ENCODE measurements around a stretch of chr19.

- PRO-cap = no peak
Observed at GRCh38 chr19:9980578-9980921, 29.8 kb downstream of the COL5A3 start.

DNA sequence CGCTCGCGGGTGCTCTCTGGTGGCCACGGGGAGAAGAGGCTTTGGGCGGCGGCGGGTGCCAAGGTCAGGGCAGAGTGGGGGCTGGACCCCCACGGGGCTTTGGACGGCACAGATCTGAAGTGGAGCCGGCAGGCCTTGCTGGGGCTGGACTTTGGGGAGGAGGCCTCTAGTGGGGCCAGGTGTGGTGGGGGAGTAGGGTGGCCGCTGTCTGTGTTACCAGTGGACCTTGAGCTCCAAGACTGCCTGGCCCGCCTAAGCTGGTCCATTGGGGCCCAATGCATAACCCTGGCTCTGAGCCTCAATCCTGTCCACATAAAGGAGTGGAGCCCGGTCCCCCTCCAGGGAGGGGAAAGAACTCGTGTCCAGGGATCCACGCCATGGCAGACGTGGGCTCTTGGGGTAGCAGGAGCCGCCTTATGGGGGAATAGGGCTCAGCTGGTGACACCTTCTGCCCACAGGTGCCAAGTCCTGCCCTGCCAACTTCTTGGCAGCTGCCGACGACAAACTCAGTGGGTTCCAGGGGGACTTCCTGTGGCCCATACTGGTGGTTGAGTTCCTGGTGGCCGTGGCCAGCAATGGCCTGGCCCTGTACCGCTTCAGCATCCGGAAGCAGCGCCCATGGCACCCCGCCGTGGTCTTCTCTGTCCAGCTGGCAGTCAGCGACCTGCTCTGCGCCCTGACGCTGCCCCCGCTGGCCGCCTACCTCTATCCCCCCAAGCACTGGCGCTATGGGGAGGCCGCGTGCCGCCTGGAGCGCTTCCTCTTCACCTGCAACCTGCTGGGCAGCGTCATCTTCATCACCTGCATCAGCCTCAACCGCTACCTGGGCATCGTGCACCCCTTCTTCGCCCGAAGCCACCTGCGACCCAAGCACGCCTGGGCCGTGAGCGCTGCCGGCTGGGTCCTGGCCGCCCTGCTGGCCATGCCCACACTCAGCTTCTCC, 2.0 kb downstream of the P2RY11 start:
- PRO-cap = no peak

- PRO-cap = no peak
Observed at GRCh38 chr19:10142773-10143327, 23.2 kb upstream of the EIF3G start.

DNA sequence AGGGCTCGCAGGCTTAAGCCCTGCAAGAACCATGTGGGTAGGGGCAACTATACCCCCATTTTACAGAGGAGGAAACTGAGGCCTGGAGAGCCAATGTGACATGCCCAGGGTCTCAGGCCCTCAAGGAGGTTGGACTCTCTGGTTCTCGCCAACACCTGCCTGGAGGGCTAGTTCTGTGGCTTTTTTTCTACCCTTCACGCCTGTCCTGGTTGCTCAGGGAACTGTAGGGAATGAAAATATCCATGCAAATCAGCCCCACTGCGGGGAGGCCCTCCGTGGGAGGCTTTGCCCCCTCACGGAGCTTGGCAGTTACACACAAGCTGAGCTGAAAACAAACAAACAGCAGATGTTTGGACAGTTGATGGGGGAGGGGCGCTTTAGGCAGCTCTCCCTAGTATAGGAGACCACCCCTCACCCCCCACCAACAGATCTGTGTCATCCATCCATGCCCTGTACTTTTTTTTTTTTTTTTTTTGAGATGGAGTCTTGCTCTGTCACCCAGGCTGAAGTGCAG, 9.3 kb upstream of the MRPL4 start:
- PRO-cap = no peak

DNA sequence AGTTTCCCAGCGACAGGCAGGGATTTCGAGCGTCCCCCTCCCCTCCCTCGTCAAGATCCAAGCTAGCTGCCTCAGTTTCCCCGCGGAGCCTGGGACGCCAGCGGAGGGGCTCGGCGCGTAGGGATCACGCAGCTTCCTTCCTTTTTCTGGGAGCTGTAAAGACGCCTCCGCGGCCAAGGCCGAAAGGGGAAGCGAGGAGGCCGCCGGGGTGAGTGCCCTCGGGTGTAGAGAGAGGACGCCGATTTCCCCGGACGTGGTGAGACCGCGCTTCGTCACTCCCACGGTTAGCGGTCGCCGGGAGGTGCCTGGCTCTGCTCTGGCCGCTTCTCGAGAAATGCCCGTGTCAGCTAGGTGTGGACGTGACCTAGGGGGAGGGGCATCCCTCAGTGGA, 706 bp upstream of the ICAM1 start:
- PRO-cap = bidirectional peak, plus-strand start at position 183 of the sequence, minus-strand start at position 148 of the sequence

GRCh38 chr19:10290212-10290461, 385 bp downstream of the ICAM5 start:
- PRO-cap = no peak

GRCh38 chr19:10346348-10346950, 7.0 kb upstream of the ICAM3 start:
- PRO-cap = no peak

GRCh38 chr19:10517825-10518889, 910 bp upstream of the S1PR5 start:
- PRO-cap = no peak

DNA sequence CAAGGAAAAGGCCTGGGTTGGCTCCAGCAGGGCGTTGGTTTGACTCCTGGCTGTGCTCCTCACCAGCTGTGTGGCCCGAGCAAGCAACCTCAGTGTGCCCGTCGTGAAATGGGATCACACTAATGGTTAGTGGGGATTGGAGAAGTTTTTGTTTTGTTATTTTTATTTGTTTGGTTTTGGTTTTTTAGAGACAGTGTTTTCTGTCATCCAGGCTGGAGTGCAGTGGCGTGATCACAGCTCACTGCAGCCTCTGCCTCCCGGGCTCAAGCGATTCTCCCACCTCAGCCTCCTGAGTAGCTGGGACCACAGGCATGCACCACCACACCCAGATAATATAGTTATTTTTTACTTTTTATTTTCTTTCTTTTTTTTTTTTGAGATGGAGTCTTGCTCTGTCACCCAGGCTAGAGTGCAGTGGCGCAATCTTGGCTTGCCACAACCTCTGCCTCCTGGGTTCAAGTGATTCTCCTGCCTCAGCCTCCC, 12.4 kb upstream of the SLC44A2 start:
- PRO-cap = no peak

GRCh38 chr19:10653142-10653490, 1.0 kb upstream of the ILF3 start:
- PRO-cap = bidirectional peak, plus-strand start at chr19:10653382, minus-strand start at chr19:10653426

GRCh38 chr19:10653491-10654209, 496 bp upstream of the ILF3 start:
- PRO-cap = bidirectional peak, plus-strand start at chr19:10653850, minus-strand start at chr19:10653841

GRCh38 chr19:10655681-10656230, 1.6 kb downstream of the ILF3 start:
- PRO-cap = no peak

DNA sequence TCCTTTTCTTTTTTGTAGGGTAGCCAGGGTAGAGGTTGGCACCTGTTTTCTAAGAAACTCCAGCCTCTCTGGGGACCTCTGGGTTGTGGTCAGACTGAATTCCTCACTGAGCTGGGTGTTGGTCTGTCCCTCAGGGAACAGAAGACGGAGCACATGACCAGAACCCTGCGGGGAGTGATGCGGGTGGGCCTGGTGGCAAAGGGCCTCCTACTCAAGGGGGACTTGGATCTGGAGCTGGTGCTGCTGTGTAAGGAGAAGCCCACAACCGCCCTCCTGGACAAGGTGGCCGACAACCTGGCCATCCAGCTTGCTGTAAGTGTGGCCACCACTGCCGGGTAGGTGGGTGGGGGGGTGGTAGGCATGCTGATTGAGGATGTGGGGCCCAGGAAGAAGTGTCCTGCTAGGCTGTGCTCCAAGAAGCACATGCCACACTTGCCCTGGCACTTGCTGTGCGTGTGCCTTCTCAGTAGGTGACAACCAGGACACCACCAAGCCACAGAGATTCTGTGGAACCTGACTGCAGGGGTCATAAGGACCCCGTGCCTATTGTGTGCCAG, 17.2 kb downstream of the ILF3 start:
- PRO-cap = no peak

DNA sequence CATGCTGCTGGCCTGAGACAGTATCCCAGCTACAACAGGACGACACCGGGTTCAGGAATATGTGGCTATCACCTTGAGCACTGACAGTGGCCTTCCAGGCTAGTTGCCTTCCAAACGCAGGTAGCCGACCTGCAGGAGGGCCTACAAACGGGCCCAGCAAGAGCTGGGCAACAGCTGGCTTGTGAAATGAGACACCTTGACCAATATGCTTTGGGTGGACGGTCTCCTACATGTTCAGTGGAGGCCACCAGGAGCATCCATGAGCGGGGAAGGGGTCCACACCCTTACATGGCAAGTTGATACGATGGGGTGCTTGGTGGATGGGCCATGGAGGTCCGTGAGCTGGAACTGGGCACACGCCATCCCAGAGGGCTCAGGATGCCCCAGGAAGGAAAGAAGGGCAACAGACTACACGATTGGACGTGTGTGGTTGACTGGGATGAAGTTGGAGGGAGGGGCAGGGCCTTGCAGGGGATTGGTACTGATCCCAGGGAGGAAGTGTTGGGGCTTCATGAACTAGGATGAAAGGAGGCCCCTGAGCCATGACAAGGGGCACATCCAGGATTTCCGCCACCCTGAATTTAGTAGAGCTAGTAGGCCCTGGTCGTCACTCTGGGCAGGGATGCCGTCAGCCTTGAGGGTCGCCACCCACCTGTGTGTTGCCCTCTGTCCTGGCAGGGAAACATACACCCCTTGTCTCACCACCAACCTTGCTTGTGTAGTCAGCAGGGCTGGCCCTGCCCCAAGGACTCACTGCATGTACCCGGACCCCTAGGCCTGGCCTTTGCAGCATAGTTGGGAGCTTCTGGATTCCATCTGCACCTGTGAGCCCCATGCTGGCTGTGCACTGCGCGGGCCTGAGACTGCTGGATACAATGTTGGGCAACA, 9.6 kb upstream of the QTRT1 start:
- PRO-cap = no peak

GRCh38 chr19:10712546-10713515, 5.0 kb upstream of the DNM2 start:
- PRO-cap = no peak

DNA sequence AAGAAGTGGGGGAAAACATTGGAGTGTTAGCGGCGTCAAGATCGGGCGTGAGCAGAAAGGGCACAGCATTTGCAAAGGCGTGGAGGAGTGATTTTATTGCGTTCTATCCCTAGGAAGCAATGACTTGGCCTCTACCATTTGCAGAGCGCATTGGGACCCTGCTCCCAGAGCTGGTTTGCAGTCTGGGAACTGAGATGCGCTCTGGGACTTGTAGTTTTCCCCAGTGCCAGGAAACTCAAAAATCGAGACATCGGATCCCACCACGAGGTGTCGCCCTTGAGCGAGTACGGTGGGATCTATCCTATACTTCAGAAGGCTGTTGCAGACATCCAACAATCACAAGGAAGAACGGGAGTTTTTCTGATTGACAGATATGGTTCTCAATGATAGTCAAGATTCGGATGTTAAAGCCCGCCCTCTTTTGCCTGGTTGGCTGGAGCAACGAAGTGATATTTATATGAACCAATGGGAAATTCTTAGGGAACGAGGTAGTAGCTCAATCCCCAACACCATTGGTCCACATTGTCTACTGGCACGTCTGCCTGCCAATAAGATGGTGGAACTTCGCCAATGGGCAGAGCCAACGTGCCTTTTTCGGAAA, 552 bp upstream of the DNM2 start:
- PRO-cap = no peak

DNA sequence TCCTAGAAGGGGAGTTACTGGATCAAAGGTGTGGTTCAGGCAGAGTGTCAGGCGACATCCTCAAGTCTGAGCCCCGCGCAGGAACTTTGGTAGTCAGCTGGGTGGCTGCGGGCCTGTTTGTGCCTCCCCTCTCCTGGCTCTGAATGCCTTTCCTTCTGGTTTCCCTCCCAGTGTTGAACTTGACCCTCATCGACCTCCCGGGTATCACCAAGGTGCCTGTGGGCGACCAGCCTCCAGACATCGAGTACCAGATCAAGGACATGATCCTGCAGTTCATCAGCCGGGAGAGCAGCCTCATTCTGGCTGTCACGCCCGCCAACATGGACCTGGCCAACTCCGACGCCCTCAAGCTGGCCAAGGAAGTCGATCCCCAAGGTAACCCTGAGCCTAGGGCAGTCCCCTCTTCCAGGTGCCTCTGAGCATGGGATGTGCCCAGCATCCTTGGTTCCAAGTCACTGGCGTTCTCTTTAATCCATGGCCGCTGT, 57.7 kb downstream of the DNM2 start:
- PRO-cap = no peak

- PRO-cap = no peak
Observed at GRCh38 chr19:10805499-10805984, 30.5 kb downstream of the TMED1 start.

DNA sequence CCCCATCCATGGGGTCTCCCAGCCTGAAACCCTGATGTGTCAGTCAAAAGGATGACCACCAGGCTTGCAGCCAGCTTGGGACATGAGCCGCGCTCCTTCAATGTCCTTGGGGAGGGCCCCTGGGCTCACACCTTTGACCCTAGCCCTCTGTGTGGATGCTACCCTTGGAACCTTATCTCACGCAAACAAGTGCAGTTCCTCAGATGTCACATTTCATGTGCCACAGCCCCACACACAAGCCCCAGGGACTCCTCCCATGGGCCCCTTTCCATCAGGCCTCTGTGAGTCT, 24.3 kb downstream of the TMED1 start:
- PRO-cap = no peak

DNA sequence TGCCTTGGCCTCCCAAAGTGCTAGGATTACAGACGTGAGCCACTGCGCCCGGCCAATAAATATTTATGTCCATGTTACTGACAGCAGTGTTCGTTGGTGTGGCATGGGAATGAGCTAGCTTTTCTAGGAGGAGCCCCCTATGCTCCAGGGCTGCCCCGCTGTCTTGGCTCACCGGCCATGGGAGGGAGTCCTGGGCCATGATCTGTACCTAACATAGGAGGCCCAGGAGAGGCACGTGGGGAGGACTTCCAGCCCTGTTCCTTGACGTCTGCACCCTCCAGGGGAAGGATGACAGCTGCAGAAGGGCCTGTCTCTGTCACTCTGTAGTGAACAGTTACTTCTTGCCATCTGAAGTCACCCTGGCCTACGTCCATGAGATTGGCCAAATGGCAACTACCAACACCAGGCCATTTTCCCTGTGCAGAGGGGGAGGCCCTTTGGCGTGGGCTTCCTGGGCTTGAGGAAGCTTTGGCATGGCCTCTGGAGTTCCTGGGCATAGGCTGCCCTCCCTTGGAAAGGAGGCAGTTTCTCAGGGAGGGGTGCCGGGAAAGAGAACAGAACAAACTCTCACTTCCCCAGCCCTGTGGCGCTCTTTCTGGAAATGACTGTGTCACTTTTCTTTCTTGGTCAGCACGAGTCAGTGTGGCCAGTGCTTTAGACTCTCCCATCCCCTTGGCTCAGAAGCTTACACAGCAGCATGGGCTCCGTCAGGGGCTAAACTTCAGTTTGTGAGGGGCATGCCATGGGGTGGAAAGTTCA, 5.1 kb downstream of the CARM1 start:
- PRO-cap = no peak